Mesothelial cell of epicardium (in vitro differentiated cells): ENCODE measurements around a stretch of chr16.

DNA sequence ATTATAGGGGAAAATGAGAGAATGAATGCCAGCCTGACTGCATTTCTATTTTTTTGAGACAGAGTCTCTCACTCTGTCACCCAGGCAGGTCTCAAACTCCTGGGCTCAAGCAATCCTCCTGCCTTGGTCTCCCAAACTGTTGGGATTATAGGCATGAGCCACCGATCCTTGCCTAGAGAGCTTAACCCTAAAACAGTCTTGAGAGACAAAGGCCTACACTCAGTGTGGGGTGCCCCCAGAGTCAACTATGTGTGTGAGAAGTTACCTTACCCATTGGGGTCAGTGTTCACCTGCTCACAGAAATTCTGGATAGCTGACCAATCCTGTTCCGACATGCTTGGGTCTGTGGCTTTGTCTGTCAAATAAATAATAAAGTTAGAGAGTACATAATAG, 14.9 kb downstream of the GGA2 start:
- PRO-cap, result no peak

- PRO-cap, result no peak
Measured at GRCh38 chr16:23518061-23519016, 8.0 kb upstream of the GGA2 start.

GRCh38 chr16:23729622-23730241, 16.7 kb upstream of the ERN2 start:
- PRO-cap, result no peak

- PRO-cap, result no peak
Measured at GRCh38 chr16:23764605-23765015, 9.8 kb downstream of the CHP2 start.

DNA sequence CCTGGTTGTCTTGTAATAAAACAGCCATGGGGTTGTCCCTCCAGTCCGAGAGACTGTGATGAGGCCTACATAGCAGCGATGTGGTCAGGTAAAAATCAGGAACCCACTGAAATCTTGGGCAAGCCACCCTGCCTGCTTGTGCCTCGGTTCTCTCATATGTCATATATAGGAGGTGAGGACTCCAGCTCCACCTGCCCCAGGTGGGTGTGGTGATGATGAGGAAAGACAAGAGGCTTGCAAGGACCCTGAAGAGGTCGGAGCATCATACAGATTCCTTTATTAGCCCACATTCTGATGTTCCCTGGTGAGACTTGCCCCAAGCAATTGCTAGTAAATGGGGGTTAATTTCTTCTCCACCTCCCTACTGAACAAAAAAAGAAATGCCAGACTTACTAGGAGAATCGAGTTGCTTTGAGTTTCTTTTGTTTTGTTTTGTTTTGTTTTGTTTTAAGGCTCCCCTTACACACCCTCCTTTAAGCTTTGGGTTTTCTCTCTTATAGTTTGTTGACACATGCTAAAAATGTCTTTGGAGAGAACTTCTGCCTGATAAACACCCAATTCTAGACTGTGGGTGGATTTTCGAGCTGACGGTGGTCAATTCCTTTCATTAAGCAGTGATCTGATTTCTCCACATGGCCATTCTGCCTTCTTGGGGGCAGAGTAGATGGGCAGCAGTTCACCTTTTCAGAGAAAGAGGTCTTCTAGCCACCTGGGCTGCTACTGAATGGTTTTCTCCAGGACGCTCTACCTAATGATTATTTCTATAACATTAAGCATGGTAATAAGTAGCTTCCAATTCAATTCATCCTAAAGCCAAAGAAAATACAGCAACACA, 37.1 kb upstream of the CACNG3 start:
- PRO-cap, result no peak

- PRO-cap, result unidirectional peak, plus-strand start at chr16:24686212
Measured at GRCh38 chr16:24685830-24686514, 43.5 kb upstream of the TNRC6A start.

GRCh38 chr16:24810856-24811497, 34.8 kb upstream of the SLC5A11 start:
- PRO-cap, result no peak

DNA sequence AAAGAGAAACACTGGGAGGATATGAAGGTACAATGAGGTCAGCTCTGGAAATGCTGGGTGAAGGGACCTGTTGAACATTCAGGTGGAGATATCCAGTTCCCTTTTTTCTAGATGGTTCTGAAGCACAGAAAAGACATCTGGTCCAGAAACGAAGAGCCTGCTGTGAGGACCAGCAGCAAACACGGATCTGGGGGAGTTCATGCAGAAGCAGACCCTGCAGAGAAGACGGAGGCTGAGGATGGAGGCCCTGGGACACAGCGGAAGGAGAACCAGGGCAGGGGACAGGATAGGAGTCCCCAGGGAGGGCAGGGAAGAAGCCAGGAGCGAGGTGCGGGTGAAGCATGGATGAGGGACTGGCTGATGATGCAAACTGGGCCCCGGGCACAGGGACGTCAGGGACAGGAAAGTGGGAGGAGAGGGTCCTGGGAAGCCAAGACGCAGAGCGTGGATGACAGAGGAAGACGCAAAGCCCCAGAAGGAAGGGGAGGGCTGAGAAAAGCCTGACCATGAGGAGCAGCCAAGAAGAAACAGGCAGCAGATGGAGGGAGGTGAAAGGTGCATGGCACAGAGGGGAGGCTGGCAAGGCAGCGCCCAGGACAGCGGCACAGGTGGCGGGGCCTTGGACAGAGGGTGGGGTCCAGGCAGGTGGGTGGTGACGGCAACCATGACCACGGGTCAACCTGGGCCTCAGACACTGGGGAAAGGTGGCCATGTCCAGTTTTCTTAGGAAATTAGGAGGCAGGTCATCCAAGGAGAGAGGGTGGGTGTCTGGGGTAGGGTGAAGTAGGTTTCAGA, 17.2 kb downstream of the ARHGAP17 start:
- PRO-cap, result no peak

- PRO-cap, result no peak
Measured at GRCh38 chr16:24998796-24999204, 16.4 kb downstream of the ARHGAP17 start.

- PRO-cap, result no peak
Measured at GRCh38 chr16:25014165-25015201, 686 bp downstream of the ARHGAP17 start.

- PRO-cap, result no peak
Measured at GRCh38 chr16:25050411-25050766, 35.2 kb upstream of the ARHGAP17 start.

DNA sequence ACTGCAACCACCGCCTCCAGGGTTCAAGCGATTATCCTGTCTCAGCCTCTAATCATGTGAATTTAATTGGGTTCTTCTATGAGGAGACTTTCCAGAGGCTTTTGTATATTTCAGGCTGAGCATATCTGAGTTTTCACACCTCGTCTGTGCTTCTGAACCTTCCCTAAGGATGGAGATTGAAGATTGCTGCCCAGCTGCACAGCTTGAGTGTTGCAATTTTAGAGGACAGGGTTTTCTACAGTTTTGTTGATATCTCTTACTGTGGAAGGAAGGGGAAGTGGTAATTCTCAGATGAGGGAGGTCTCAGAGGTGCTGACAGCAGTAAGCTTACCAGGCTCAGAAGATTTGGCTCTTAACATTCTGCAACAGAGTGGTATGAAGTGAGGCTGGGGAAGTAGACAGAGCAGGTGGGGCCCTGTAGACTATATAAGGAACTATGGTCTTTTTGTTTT, 45.7 kb upstream of the ARHGAP17 start:
- PRO-cap, result no peak

- PRO-cap, result no peak
Measured at GRCh38 chr16:25258758-25259191, 1.1 kb upstream of the ZKSCAN2 start.

DNA sequence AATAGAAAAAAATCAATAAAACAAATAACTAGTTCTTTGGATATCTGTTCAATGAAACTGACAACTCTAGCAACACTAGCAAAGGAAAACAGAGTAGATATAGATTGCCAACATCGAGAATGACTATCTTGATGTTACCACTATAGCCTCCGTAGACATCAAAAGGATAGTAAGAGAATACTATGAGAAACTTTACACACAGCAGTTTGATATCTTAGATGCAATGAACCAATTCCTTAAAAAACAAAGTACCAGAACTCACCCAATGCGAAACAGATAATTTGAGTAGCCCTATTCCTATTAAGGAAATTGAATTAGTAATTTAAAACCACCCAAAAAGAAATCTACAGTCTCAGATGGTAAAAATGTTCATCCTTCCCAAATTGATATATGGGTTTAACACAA, 564.8 kb downstream of the HS3ST4 start:
- PRO-cap, result no peak

DNA sequence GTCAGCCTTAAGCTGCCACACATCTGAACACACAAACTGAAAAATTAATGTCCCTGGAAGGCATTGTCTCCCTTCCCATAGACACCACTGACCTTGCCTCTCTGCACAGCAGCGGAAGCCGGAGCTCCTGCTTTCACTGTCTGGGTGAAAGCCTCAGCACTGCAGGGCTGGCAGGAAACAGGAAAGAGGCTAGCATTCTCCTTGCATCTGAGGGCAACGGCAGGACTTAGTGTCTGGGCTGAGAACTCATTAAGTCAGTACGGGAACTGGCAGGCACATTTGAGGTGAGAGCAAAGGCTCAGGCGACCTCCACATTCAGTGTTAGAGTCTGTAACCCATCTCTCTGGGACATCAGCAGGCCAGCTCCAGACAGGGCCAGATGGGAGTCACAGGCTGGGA, 452.3 kb upstream of the C16orf82 start:
- PRO-cap, result no peak

DNA sequence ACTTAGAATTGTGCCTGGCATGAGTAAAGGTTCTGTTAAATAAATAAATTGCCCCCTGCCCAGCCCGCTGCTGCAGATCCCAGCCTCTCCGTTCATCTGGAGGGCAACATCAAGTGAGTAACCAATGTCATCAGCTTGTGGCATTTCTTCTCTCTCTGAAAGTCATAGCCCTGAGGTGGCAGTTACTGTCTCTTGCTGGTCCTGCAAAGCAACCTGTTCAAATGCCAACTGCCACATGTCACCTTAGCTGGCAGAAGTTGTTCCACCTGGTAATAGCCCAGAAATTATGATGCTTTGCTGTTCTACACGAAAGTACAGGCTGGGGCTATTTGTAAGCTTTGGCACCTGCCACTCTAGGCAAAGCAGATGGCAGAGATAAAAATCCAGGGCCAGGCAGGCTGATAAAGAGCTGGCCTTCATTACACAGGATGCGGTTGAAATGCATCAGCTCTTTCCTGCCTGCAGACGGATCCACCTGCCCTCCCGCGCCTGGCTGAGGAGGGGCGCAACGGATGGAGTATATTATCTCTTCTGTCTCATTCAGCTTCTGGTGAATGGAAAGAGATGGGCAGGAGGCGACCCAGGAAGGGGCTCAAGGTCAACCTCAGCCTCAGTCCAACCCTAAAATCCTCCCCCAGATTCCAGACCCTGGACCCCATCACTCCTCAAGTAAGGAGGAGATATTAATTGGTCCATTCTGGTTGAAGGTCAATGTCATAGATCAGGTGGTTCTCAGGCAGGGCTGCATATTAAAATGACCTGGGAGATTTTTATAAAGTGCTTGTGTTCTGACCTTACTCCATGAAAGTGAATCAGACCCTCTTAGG, 29.3 kb upstream of the KDM8 start:
- PRO-cap, result no peak

DNA sequence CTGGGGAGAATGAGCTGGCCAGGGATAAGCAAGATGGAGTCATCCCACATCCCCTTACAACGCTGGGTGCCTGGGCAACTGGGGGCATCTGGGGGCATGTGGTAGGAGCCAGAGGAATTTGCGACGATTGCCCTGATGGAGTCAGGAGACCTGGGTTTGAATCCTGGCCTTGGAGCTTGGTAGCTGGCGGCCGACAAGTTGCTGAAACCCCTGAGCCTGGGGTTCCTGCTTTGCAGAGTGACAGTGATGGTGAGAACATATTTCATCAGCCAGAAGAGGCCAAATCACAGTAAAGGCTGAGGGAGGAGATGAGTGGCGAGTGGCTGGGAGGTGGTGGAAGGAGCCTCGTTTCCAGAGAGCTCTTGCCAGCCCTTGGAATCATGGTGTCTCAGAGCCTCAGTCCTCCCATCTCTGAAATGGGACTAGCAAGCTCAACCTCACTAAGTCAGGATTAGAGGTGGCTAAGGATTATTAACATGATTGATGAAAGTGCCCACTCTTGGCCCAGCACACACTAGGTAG, 42.9 kb downstream of the IL4R start:
- PRO-cap, result no peak

GRCh38 chr16:27365268-27366093, 36.5 kb upstream of the IL21R start:
- PRO-cap, result no peak

GRCh38 chr16:27402760-27403250, 831 bp downstream of the IL21R start:
- PRO-cap, result no peak

- PRO-cap, result no peak
Measured at GRCh38 chr16:27426277-27426859, 24.4 kb downstream of the IL21R start.